GM19239 (cell line): ENCODE measurements around the genes CX3CR1, CTNNB1 and TRAK1.

DNA sequence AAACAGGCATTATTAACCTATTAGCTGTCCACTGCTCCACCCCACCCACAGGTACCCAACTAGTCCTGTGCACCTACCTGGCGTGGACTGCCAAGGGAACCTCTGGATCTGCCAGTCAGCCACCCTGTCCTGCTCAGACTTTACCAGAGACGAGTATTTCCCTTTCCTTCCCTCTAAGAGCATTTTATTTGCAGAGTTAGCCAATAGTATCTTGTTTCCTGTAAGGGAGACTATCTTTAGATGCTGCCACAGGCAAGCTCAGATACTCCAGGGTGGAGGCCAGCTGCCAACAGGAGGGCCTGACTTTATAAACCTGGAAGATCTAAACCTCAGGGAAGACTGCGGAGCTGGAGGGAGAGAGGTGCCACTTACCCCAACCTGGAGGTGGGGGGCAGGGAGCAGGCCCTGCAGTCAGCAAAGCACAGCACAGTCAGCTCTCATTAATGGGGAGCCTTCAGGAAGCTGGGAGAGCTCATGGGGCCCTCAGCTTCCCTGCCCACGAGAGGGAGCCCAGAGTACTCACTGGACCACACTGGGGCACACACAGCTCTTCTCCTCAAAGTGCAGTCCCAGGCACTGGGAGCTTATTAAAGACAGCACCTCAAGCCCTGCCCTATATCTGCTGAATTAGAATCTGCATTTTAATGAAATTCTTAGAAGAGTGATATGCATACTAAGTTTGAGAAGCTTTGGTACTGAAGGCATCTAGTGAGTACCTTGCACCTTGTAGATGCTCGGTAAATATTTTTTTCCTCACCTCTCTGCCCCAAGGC lies at the start of gene CX3CR1:
Gene CX3CR1, minus strand, starts transcription at position 160 of the 773 bp plus-strand sequence.
- RRBS = no CpG with 5 or more reads among the region's 5 CpGs

- RRBS = no CpG with 5 or more reads among the region's 2 CpGs
Observed at GRCh38 chr3:39757265-39757803, 52.1 kb upstream of the MYRIP start.

GRCh38 chr3:39954397-39955434 lies 145.3 kb downstream of the MYRIP start:
- RRBS = no CpG with 5 or more reads among the region's 13 CpGs

- RRBS = no CpG with 5 or more reads among the region's 4 CpGs
Observed at GRCh38 chr3:40292603-40293153, 16.8 kb upstream of the EIF1B start.

GRCh38 chr3:40461170-40461666 lies 4.1 kb downstream of the RPL14 start:
- RRBS = no CpG with 5 or more reads among the region's 4 CpGs

DNA sequence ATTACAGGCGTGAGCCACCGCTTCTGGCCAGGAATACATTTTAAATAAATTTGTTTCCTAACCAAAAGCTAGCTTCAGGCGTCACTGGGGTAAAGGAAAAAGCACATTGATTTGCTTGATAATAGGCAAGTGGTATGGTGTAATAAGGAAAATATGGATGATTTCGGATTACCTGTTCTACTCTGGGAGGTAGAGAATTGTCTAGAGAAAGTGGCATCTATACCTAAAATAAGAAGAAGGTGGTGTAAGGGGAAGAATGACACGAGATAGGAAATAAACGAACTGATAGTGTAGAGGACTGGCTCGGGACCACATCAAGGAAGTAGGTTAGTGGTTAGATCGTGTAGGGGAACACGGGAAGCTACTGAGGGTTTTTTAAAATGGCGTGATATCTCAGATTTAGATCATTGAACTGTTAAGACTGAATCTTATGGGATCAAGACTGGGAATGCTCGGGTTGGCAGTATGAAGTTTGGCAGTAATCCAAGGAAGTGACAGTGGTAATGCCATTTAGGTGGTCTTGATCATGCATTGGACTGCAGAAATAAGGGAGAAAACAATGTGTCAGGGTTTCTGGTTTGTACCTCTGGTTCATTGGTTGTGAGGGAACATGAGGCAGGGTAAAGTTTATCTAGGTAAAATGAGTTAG lies 7.2 kb downstream of the RPL14 start:
- RRBS = no CpG with 5 or more reads among the region's 11 CpGs

DNA sequence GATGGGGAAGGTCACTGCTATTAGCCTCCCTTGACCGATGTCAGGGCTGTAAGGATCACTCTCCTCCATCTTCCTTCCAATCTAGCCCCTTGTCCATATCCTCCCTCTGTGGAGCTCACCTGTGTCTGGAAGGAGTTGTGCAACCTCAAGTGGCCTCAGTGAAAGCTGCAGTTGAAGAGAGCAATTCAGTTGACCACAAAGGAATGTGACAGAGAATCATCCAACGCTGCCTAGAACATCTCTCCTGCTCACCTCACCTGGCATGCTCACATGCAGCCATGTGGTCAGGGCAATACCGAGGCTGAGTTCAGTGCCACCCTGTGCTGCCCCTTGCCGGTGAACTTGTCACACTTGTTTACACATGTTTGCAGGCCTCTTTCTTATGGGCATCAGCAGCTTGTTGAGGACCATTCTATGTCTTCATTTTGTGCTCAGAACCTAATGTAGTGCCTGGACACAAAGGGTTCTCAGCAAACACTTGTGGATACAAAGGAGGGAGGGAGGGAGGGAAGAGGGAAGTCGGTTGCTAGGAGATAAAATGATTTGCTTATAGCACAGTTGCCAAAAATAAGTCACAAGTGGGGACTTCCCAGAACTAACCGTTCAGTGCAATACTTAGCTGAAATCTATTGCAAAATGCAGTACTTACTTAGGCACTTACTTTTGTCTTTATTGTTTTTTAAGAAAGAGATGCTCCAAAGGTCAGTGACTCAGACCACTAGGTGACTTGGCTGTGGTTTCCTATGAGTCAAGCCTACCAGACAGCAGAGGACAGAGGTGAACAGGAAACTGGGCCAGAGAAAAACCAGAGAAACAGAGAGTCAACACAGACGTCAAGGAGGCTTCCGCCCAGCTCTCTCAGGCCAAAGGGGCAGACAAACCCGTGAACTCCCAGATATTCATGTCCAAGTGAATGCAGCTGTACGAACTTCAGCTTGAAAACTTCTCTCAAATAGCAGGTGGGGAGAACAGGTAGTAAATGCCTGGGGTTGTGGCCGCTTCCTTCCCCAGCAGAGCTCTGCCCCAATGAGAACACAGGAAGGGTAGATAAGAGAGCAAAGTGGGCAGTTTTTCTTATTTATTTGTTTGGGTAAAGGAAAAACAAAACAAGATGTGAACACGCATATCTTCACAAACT lies 227.8 kb upstream of the CTNNB1 start:
- RRBS = no CpG with 5 or more reads among the region's 12 CpGs

DNA sequence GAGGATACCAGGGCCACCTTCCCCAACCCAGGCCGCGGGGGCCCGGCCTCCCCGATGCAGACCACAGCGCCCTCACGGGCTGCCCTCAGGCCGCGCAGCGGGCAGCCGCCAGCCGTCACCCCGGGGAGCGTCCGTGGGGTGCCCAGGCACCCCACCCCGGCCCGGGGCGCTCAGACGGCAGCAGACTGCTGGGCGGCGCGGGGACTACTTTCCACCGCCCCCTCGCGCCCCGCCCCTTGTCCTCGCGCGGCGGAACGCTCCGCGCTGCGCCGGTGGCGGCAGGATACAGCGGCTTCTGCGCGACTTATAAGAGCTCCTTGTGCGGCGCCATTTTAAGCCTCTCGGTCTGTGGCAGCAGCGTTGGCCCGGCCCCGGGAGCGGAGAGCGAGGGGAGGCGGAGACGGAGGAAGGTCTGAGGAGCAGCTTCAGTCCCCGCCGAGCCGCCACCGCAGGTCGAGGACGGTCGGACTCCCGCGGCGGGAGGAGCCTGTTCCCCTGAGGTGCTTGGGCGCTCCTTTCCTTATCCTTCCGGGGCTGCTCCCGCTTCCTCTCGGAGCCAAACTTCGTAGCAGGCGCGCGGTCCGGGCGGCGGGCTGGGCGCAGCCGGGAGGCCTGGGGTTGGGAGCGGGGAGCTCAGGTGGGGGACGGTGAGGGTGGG lies at the start of gene CTNNB1:
Gene CTNNB1, plus strand, starts transcription at position 335 of the 658 bp plus-strand sequence.
- RRBS = 1% methylated on average over 33 of the region's 73 CpGs

- RRBS = no CpG with 5 or more reads among the region's 15 CpGs
Observed at GRCh38 chr3:41200419-41201078, 1.2 kb downstream of the CTNNB1 start.

GRCh38 chr3:41225420-41226199 lies 26.3 kb downstream of the CTNNB1 start:
- RRBS = no CpG with 5 or more reads among the region's 10 CpGs

DNA sequence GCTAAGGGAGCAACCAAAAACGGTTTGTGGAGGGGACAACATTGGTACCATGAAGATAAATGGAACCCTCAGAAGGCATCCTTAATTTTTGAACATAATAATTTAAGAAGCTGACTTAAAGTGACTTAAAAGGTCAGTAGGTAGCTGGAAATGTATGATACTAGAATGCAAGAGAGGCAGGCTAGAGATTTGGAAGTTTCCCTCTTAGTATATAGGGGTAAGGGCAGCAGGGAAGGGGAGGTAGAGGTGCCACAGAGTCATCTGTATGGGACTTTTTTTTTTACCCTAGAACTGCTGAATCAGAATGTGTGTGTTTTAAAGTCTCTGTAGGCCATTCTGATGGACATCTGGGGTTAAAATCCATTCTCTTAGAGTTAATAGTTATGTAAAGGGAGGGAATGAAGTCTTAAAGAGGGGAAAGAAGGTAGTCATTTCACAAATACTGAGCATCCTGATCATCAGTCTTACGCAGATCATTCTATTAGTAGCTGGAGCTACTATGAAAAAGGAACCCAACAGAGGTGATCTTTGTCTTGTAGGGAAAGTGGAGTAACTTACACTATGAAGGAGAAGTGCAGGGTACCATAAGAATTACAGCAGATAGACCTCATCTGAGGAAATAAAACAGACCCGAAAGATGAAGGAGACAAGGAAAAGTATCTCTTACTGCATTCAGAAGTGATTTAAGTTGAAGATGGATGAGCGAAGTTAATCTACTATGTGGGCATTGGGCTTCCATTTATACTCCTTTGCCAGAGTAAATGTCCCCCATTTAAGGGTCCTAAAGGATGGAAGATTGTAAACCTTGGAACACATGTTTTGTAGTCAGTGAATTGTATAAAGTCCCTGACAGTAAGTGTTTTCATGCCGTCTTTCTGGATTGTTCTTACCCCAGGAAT lies 32.8 kb downstream of the CTNNB1 start:
- RRBS = no CpG with 5 or more reads among the region's 5 CpGs

- RRBS = no CpG with 5 or more reads among the region's 2 CpGs
Observed at GRCh38 chr3:41239959-41240389, 40.7 kb downstream of the CTNNB1 start.

DNA sequence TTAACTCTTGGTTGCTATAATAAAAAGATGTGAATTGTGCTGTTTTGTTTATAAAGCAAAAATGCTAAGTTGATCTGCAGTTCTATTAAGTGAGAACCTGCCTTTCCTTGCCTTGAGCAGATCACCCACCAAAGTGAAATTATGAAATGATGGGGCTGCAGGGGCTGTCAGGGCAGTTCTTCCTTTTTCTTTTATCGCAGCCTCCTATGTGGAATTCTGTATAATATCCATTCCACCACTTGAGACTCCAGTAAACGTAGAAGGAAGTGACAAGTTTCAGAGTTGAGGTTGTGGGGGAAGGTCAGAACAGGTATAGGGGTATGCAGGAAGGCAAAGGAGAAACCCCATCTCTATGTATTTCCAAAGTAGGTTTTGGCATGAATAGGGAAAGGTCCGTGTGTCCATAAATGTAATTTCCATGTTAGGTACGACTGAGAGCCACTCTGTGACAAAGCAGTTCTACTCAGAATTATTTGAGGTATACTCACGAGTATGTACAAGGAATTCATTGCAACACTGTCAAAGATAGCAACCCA lies 43.4 kb downstream of the CTNNB1 start:
- RRBS = no CpG with 5 or more reads among the region's 5 CpGs

DNA sequence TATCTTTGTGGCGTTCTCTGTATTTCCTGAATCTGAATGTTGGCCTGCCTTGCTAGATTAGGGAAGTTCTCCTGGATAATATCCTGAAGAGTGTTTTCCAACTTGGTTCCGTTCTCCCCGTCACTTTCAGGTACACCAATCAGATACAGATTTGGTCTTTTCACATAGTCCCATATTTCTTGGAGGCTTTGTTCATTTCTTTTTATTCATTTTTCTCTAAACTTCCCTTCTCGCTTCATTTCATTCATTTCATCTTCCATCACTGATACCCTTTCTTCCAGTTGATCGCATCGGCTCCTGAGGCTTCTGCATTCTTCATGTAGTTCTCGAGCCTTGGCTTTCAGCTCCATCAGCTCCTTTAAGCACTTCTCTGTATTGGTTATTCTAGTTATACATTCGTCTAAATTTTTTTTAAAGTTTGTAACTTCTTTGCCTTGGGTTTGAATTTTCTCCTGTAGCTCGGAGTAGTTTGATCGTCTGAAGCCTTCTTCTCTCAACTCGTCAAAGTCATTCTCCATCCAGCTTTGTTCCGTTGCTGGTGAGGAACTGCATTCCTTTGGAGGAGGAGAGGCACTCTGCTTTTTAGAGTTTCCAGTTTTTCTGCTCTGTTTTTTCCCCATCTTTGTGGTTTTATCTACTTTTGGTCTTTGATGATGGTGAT lies 315.1 kb downstream of the ULK4 start:
- RRBS = no CpG with 5 or more reads among the region's 12 CpGs

DNA sequence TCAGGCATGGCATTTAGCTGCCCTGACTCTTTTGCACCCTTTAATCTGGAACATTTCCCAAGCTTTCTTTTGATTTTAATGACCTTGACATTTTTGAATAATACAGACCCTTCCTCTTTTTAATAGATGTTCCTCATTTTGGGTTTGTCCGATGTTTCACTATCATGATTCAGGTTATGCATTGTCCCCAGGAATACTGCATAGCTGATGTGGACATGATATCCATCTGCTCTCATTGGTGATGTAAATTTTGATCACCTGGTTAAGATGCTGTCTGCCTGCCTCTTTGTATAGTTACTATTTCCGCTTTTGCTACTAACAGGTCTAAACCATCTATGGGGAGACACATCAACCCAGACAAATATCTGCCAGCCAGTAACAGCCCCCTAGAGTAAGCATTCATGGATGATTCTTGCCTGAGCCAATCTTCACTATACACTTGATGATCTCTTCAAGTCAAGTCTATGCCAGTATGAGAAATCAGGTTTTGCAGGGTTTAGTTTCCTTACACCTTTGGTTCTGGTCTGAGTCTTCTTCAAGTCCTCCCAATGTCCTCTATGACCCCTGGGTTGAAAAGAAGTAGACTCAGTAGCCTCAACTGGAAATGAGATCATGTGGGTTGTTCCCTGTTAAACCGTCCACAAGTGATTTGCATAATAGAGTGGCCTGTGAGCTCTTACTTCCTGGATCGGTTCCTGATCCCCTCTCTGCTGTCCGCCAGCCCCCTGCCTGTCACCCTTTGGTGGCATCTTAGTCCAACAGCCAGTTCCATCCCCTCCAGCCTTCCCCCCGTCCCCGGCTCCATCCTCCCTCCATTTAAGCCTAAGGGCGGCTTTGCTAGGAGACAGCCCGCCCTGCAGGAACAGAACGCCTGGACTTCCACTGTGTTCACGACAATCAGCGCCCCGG lies 50.8 kb upstream of the ULK4 start:
- RRBS = 0% methylated on average over 3 of the region's 13 CpGs

- RRBS = under 1% methylated on average over 48 of the region's 123 CpGs
Observed at GRCh38 chr3:42013308-42014157, 51.6 kb upstream of the ULK4 start.

DNA sequence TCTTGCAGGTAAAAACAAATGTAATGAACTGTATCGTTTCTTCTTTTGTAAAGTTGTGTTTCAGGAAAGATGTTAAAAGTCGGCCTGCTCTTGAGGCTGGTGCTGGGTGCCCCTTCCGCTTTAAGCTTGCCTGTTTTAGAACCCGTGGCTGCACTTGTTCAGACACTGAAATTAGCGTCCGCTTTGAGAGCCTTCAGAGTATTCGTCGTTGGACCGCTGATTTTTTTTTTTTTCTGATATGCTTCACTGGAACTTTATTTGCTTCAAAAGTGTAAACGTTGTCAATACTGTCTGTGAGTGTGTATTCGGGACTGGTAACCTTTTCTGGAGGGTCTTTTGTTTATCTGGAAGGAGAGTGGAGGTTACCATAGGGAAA lies 52.7 kb upstream of the ULK4 start:
- RRBS = no CpG with 5 or more reads among the region's 11 CpGs

- RRBS = no CpG with 5 or more reads among the region's 18 CpGs
Observed at GRCh38 chr3:42090818-42091822, at the start of gene TRAK1. TSS of gene TRAK1 (plus strand) at chr3:42091357.

GRCh38 chr3:42100955-42101968 lies 10.1 kb downstream of the TRAK1 start:
- RRBS = no CpG with 5 or more reads among the region's 11 CpGs

GRCh38 chr3:42102488-42102978 lies 11.4 kb downstream of the TRAK1 start:
- RRBS = no CpG with 5 or more reads among the region's 8 CpGs